HTR-8/SVneo (cell line): ENCODE measurements around the gene MYBL2.

DNA sequence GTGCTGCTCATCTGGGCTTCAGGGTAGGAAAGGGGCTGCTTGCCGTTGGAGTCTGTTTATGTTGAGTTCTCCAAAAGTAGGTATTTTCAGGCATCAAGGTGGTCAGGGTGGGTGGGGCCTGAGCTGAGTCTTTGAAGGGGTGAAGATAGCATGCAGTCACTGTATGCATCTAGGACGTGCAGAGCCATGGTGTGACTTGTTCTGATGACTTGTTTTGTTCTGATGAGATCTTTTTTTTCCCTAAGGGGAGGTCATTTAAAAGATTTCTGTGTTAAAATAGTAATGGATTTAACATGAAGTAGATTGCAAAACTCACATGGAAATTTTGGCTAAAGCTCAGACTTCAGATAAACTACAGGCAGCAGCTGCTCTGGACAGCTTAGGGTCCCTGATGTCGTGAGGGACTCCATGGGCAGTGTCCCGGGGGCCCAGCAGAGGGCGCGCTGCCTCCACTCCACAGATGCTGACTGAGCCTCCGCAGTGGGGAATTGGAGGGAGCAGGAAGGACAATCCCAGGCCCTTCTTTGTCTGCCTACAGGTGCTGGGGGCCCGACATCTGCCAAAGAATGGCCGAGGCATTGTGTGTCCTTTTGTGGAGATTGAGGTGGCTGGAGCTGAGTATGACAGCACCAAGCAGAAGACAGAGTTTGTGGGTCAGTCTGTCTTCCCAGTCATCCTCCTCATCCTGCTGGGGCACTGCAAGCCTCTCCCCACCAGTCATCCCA, 35.7 kb downstream of the PLCG1 start:
- RRBS: no CpG with 5 or more reads among the region's 9 CpGs

GRCh38 chr20:41303512-41304757, 13.6 kb downstream of the ZHX3 start:
- RRBS: no CpG with 5 or more reads among the region's 4 CpGs

- RRBS: no CpG with 5 or more reads among the region's 7 CpGs
These were observed 56.7 kb upstream of the EMILIN3 start for GRCh38 chr20:41423313-41423797.

DNA sequence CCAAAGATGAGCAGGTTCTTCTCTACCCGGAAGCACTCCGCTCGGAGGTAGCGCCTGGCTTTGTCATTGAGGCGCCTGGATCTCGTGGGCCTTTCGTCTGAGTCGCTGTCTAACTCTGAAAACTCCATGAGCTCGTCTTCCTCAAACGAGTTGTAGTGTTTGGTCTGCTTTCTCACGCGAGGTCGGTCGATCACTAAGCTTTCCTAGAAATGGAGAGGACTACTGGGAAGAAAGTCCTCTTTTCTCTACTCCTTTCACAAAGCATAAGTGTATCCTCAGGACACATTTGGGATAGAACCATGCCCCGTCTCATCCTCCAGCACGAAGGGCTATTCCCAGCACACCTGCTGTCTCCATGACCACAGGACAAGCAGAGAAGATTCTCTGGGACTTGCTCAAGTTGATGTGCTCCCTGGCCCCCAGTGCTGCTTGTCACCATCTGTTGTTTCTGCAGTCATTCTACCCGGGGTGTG, 86.2 kb upstream of the EMILIN3 start:
- RRBS: no CpG with 5 or more reads among the region's 17 CpGs

DNA sequence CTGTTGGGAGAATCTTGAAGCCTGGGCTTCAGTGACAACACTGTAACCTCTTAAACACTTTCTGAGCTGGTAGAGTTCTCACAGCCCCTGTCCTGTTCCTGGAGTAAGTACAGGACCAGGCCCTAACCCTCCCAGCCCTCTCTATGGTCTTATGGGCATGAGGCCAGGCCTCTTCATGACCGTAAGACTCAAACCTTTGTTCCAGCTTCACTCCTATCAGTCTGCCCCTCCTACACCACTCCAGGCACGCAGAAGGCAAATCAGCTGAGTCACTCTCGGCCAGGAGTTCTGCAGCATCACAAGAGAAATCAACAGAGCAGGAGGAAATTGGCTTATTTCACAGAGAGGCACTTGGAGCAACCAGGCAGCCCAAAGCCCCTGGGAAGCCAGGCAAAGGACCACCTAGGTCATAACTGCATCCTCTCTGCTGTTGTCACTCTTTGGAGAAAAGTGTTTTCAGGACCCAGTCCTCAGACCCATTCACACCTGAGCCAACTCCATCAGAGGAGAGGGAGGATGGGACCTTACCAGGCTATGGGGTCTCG, 25.4 kb upstream of the CHD6 start:
- RRBS: no CpG with 5 or more reads among the region's 4 CpGs

GRCh38 chr20:42837485-42837944, 352.2 kb downstream of the PTPRT start:
- RRBS: no CpG with 5 or more reads among the region's 4 CpGs

DNA sequence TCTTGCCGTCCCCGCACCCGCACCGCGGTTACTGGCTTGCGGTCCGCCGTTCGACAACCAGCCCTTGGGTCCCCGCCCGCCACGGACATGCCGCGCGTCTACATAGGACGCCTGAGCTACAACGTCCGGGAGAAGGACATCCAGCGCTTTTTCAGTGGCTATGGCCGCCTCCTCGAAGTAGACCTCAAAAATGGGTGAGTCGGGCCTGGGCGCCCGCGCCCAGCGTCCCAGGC, 167 bp downstream of the SRSF6 start:
- RRBS: no CpG with 5 or more reads among the region's 26 CpGs

- RRBS: no CpG with 5 or more reads among the region's 9 CpGs
These were observed 2.3 kb downstream of the SRSF6 start for GRCh38 chr20:43459981-43460396.

- RRBS: 2% methylated on average over 44 of the region's 75 CpGs
These were observed at the start of gene MYBL2 for GRCh38 chr20:43666747-43667352. TSS of gene MYBL2 (plus strand) at chr20:43667114.

GRCh38 chr20:43863936-43864397, 50.7 kb upstream of the TOX2 start:
- RRBS: no CpG with 5 or more reads among the region's 7 CpGs

GRCh38 chr20:43892863-43893104, 21.9 kb upstream of the TOX2 start:
- RRBS: no CpG with 5 or more reads among the region's 1 CpG

DNA sequence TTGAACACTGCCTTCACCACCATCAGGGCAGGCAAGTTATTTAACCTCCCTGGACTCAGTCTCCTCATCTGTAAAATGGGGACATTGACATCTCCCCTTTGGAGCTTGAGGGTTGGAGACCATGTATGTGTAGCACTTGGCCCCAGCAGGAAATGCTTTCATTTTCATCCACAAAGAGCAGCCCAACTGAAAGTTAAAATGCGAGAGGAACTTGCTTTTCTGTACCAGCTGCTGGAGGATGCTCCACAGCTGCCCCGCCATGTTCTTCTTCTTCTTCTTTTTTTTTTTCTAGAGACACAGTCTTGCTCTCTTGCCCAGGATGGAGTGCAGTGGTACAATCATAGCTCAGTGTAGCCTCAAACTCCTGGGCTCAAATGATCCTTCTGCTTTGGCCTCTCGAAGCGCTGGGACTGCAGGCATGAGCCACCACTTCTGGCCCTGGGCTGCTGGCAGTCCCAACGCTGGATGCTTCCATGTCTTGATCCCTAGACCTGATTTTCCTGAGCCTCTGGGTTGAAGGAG, 6.8 kb downstream of the TOX2 start:
- RRBS: no CpG with 5 or more reads among the region's 5 CpGs

GRCh38 chr20:43942686-43943144, 28.1 kb downstream of the TOX2 start:
- RRBS: no CpG with 5 or more reads among the region's 6 CpGs

GRCh38 chr20:44070091-44070689, 116.8 kb downstream of the JPH2 start:
- RRBS: no CpG with 5 or more reads among the region's 13 CpGs

GRCh38 chr20:44180792-44181263, 6.2 kb downstream of the JPH2 start:
- RRBS: no CpG with 5 or more reads among the region's 11 CpGs

- RRBS: no CpG with 5 or more reads among the region's 12 CpGs
These were observed 3.7 kb downstream of the JPH2 start for GRCh38 chr20:44183066-44184000.

GRCh38 chr20:44208577-44209700, 1.6 kb downstream of the OSER1 start:
- RRBS: no CpG with 5 or more reads among the region's 13 CpGs

- RRBS: 6% methylated on average over 5 of the region's 8 CpGs
These were observed 526 bp upstream of the OSER1 start for GRCh38 chr20:44211205-44211388.

DNA sequence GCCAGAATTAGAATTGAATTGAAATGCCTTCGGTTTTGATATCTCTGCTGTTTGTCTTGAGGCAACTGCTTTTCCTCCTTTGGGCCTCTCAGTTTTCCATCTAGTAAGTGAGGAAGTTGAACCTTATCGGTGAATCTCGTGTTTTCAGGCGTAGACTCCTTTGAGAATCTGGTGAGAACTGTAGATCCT, 712 bp upstream of the OSER1 start:
- RRBS: no CpG with 5 or more reads among the region's 4 CpGs

- RRBS: no CpG with 5 or more reads among the region's 5 CpGs
These were observed 8.7 kb upstream of the OSER1 start for GRCh38 chr20:44219165-44219748.